ENCODE data around the gene PPM1M.

DNA sequence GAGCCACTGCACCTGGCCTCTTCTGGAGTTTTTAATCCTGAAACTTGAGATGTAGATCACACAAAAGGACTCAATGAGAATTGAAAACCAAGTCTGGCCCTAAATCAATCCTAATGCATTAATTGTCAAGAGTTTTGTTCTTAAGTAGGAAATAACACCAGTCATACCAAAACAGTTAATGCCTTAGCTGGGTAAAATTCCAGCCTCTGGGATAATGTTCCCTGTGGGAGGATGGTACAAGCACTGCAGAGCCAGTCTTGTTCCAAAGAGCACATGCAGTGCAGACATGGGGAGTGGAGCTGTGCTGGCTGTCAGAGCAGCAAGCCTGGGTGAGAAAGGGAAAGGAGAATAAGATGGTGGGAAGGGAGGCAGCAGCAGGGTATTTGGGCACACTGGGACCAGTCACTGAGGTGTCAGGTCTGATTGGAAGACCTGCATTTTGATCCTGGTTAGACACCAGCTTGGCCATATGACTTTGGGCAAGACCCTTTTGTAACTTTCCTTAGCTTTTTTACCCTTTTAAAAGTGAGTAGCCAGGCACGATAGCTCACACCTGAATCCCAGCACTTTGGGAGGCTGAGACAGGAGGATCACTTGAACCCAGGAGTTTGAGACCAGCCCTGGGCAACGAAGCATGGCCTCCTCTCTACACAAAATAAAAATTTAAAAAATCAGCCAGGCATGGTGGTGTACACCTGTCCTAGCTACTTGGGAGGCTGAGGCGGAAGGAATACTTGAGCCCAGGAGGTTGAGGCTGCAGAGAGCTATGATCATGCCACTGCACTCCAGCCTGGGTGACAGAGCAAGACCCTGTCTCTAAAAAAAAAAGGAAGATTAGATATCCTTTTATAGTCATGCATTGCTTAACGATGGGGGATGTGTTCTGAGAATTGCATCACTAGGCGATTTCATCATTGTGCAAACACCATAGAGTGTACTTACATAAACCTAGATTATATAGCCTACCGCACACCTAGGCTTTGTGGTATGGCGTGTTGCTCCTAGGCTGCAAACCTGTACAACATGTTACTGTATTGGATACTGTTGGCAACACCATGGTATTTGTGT, 12.3 kb downstream of the ALAS1 start:
- PRO-cap = no peak
- RAMPAGE, long total RNA, 2 experiments = no peak in any of the 2 experiments

- PRO-cap = no peak
- RAMPAGE, long total RNA, 2 experiments = no peak in any of the 2 experiments
Measured at GRCh38 chr3:52234392-52234795, 4.6 kb downstream of the TWF2 start.

DNA sequence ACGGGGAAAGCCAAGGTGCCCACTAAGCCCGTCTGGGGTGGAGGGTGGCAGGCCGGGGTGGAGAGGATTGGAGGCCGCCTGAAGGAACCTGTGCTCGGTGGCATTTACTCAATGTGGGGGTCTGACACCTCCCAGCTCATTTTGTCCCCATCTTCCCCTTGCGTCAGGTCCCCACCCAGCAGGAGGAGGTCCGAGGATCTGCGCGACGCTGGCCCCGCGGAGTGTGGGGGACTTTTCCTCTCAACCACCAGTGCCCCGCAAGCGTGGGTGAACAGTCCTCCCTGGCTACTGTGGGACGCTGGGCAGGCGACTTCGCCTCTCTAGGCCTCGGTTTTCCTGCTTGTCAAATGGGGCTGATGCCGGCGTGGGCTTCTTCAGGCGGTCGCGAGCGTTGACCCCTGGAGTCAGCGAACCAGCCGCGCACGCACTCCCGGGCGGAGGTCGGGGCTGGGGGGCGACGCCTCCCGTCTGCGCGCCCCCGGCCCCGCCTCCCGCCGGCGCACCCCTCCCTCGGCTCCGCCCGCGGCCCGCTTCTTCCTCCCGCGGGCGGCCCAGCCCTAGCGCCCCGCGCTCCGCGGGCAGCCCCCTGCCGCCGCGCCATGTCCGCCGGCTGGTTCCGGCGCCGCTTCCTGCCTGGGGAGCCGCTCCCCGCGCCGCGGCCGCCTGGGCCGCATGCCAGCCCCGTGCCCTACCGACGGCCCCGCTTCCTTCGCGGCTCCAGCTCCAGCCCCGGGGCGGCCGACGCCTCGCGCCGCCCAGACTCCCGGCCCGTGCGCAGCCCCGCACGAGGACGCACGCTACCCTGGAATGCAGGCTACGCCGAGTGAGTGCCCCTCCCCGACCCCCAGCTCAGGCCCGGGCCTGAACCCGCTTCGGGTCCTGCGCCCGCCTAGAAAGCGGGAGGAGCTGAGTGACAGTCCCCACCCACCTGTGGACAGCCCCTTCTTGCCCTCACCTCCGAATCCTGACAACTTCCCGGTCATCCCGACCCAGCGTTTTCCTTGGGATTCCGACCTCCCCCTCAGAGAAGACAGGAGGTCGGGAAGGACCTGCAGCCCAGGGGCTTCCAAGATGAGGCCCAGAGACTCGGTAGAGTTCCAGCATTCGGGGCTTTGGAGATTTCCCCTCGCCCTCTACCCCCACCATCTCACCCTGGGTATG, at the start of gene PPM1M:
PPM1M (plus strand) TSS at position 534 of the 1,161 bp plus-strand sequence.
- PRO-cap = bidirectional peak, plus-strand start at position 538 of the sequence, minus-strand start at position 429 of the sequence; bidirectional peak, plus-strand start at position 662 of the sequence, minus-strand start at position 601 of the sequence; bidirectional peak, plus-strand start at position 720 of the sequence, minus-strand start at position 762 of the sequence; unidirectional peak, minus-strand start at position 809 of the sequence
- RAMPAGE, long total RNA, 2 experiments = no peak in any of the 2 experiments

GRCh38 chr3:52394702-52395050, 15.1 kb downstream of the BAP1 start:
- PRO-cap = no peak
- RAMPAGE, long total RNA, 2 experiments = no peak in any of the 2 experiments

DNA sequence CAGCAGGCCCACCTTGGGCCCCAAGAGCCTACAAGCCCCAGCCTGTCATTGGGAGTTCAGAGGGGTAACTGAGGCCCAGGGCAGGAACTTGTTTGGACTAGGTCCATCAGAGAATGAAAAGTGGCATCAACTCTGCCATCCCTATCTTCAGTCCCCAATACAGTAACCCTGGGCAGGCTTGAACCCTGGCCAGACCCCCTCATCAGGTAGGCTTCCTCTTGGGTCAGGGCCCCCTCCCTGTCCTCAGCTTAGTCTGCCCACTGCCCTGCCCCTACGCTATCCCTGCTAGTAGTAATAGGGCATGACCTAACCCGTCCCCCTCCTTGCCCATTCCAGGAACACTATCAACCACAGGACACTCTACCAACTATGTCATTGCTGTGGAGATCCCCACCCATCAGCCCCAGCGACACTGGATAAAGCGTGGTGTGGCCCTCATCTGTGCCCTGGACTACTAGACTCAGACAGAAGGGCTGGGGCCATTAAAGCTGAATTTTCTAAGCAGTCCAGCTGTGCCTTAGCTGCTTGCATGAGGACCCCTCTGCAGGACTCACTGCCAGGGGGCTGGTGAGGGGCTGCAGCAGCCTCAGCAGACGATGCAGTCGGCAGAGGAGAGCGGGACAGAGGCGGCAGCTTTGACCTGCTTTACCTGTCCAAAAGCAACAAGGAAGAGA, 9.7 kb downstream of the BAP1 start:
- PRO-cap = no peak
- RAMPAGE, long total RNA, 2 experiments = no peak in any of the 2 experiments

DNA sequence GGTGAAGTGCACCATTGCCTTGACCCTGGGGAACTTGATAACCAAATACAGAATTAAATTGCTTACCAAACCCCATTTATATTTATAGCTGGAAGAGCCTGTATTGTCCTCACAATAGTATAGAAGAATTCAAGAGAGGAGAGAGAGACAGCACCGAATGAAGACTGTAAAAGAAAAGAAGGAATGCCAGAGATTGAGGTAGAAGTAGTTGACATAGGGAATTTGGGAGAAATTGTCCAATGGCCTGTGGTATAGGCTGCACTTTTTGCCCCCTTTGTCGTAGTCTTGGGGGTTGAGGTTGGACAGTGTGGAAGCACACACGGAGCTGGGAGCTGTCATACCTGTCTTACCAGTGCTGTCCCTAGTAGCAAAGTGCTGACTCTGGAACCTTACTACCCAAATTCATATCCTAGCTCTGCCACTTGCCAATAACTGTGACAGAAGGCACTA, 2.3 kb downstream of the PHF7 start:
- PRO-cap = no peak
- RAMPAGE, long total RNA, 2 experiments = no peak in any of the 2 experiments

GRCh38 chr3:52479425-52480524, 15.4 kb upstream of the STAB1 start:
- PRO-cap = no peak
- RAMPAGE, long total RNA, 2 experiments = no peak in any of the 2 experiments

DNA sequence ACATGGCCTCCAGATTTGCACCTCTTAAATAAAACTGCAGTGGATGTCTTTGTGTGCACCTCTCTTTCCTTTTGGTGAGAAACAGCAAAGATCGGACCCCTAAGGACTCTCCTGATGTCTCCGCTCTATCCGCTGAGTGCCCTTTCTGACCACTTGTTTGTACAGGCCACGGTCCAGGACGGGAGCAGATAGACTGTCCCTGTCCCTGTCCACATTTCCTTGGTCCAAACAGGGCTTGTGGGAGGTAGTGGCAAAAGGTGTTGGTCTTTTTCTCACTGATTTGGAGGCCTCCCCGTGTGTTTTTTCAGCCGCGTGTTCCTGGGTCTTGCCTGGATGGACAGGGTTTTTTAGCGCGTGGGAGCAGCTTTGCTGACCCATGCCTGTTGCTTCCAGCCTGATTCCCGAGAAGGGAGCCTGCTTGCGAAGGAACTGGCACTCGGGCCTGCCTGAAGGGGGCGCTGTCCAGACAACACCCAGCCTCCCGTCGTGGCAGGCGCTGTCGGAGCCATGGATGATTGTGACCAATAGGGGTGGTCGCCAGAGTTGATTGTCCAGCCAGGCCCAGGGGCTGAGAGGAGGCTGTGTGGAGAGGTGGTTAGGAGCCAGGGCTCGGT, 13.2 kb upstream of the STAB1 start:
- PRO-cap = no peak
- RAMPAGE, long total RNA, 2 experiments = no peak in any of the 2 experiments

DNA sequence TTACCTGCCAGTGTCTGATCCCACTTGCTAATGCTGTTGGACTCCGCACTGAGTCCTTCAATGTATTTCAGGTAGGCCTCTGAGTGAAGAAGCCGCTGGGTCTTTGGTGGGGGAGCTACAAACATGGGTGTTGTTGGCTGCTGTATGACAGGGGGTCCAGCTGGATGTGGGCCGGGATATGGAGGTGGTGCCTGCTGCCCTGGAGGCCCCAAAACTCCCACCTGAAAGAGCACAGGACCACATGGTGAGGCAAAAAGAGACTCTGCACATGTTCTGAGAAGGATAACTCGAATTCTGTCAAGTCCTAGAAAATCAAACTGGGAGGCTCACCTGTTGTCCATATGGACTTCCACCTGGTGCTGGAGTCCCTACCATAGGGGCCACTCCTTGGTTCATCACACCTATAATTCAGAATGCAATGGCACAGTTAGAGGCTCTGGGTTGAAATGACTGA, 14.0 kb downstream of the UQCC5 start:
- PRO-cap = no peak
- RAMPAGE, long total RNA, 2 experiments = no peak in any of the 2 experiments

DNA sequence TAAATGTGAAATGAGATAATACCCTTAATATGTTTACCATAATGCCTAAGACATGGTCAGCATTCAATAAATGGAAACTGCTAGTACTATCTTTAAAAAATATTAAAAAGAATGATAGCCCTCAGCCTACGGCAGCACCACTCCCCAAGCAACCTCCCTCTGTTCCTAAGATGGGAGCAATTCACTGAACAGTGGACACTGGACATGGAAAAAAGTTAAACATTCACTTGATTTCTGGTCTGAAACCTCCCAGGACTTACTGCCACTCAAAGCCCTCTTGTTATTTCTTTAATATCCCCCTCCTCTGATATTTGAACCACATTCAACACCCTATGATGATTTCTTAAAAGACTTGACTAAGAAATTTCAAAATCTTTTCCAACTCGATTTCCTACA, 27.0 kb downstream of the NEK4 start:
- PRO-cap = no peak
- RAMPAGE, long total RNA, 2 experiments = no peak in any of the 2 experiments

DNA sequence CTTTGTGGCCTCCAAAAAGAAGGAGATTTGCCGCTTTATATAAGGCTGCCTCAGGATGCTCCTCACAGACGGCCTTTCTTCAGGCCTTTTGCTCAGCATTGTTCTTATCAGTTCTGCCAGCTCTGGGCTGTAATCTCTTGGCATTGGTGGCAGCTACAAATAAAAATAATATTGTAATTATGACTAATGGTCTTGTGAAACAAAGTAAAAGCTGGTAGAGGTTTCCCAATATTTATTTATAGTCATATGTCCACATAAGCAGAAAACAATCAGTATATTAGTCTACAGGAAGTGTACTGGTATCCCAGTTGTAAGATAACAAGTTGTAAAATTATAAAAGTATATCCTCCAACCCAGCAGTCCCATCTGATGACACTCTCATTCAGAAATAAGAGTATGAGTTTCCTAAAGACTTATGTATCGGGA, 7.3 kb downstream of the NEK4 start:
- PRO-cap = unidirectional peak, minus-strand start at position 90 of the sequence
- RAMPAGE, long total RNA, 2 experiments = no peak in any of the 2 experiments

DNA sequence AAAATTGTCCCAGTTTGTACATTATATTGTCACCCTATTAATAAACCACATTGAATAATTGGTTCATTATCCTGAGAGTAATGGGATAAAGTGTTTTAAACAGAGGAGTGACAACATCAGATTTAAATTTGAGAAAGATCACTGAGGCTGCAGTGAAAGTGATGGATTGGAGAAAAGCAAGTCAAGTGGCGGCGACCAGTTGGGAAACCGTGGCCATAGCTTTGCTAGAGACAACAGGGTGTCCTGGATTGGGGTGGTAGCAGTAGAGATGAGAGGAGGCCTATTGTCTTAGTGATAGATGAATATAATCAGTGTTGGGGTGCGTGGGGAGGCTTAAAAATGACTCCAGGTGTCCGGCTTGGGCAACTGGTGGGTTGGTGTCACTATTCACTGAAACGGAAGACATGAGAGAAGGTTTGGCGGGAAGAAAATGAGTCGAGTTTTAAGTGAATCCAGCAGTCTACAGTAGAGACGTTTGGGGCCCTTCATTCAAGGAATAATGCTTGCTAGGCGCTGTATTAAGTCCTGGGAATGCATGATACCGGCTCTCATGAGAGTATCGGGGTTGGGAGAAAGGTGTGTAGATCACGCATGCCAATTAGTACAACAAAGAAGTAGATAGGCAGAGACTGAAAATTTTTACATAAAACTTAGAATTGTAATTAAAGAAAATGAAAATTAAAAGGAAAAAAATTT, 832 bp downstream of the NEK4 start:
- PRO-cap = no peak
- RAMPAGE, long total RNA, 2 experiments = no peak in any of the 2 experiments

GRCh38 chr3:52778164-52778649, 808 bp downstream of the ITIH1 start:
- PRO-cap = no peak
- RAMPAGE, long total RNA, 2 experiments = no peak in any of the 2 experiments

GRCh38 chr3:52811549-52812210, 17.1 kb downstream of the ITIH3 start:
- PRO-cap = no peak
- RAMPAGE, long total RNA, 2 experiments = no peak in any of the 2 experiments

DNA sequence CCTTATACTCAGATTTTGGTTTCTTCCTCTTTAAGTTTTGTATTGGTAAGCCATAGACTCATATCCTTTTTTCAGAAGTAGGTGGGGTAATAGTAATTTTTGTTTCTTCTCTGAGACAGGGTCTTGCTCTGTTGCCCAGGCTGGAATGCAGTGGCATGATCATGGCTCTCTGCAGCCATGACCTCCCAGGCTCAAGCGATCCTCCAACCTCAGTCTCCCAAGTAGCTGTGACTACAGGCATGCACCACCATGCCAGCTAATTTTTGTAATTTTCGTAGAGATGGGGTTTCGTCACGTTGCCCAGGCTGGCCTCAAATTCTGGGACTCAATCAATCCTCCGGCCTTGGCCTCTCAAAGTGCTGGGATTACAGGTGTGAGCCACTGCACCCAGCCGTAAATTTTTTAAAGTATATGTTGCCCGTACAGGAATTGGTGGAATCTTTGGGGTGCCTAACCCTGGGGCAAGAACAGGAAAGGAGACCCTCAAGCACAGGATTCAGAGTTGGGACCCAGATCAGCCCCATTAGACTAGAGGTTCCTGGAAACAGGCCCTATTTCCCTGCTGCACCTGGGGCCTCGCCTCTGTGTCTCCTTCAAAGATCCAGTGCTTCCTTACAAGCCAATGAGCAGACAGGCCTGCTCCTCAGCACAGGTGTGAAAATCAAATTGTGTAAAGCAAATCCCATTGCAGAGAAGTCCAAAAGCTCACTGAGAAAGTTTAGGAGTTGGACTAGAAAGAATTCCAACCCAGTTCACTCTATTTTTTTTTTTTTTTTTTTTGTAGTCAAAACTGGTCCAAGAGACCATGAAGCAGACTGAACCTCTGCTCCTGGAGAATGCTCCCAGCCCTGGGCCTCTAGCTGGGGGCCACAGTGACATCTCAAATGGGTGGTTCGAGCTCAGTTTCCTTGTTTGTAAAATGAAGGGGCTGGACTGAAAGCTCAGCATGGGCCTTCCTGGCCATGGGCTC, 17.9 kb downstream of the ITIH3 start:
- PRO-cap = no peak
- RAMPAGE, long total RNA, 2 experiments = no peak in any of the 2 experiments

DNA sequence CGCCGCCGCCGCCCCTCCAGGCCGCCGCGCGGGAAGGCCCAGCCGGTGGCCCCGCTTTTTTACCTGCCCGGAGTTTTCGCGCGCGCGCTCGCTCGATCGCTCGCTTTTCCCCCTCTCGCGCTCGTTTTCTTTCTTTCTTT, 250 bp downstream of the SFMBT1 start:
- PRO-cap = no peak
- RAMPAGE, long total RNA, 2 experiments = no peak in any of the 2 experiments

- PRO-cap = no peak
- RAMPAGE, long total RNA, 2 experiments = no peak in any of the 2 experiments
Measured at GRCh38 chr3:53129443-53130040, 693 bp downstream of the RFT1 start.

- PRO-cap = unidirectional peak, minus-strand start at chr3:53162329
- RAMPAGE, long total RNA, 2 experiments = no peak in any of the 2 experiments
Measured at GRCh38 chr3:53162153-53162691, 1.2 kb downstream of the PRKCD start.

DNA sequence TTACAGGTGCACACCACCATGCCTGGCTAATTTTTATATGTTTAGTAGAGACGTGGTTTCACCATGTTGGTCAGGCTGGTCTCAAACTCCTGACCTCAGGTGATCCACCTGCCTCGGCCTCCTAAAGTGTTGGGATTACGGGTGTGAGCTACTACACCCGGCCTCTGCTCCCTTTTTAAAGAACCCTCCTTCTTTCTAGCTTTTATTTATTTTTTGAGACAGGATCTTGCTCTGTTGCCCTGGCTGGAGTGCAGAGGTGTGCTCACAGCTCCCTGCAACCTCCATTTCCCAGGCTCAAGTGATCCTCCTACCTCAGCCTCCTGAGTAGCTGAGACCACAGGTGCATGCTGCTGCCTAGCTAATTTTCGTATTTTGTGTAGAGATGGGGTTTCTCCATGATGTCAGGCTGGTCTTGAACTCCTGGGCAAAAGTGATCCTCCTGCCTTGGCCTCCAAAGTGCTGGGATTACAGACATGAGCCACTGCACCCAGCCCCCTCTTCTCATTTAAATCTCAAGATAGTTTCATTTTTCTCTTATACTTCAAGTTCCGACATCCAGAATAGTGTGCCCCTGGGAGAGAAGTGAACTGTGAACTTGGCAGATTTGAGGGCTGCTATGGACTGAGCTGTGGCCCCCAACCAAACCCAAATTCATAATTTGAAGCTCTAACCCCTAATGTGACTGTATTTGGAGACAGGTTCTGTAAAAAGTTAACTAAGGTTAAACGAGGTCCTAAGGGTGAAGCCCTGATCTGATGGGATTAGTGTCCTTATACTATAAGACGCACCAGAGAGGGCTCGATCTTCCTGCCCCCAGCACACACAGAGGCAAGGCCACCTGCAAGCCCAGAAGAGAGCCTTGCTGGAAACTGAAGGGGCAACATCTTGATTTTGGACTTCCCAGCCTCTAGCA, 34.3 kb downstream of the TKT start:
- PRO-cap = no peak
- RAMPAGE, long total RNA, 2 experiments = no peak in any of the 2 experiments

- PRO-cap = no peak
- RAMPAGE, long total RNA, 2 experiments = no peak in any of the 2 experiments
Measured at GRCh38 chr3:53275097-53275701, 19.4 kb upstream of the TKT start.

Data from right atrium auricular region (tissue), 2 donors.